Myometrial cell (primary cell): Measurements from ENCODE around the genes TMEM59L and COPE.

DNA sequence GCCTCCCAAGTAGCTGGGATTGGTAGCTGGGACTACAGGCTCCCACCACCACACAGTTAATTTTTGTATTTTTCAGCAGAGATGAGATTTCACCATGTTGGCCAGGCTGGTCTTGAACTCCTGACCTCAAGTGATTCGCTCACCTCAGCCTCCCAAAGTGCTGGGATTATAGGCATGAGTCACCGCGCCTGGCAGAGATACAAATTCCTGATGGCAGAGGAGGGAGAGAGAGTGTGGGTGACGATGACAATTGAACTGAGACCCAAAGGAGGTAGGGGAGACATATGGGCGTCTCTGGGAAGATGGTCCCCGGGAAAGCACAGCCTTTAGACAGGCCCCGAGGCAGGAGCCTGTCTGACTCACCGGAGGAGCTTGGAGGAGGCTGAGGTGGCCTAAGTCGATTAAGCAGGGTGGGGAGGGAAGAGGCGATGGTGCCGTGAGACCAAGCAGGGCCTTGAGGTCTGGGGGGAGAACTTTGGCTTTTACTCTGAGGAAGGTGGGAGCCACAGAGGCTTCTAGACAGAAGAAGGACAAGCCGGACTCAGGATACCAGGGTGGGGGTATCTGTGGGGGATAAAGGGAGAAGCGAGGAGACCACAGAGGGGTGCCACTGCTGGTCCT is 38.2 kb downstream of the ARRDC2 start:
- RAMPAGE, long total RNA: no peak

GRCh38 chr19:18254436-18254962 is 19.8 kb downstream of the IQCN start:
- RAMPAGE, long total RNA: no peak

GRCh38 chr19:18373554-18374210 is 12.3 kb upstream of the GDF15 start:
- RAMPAGE, long total RNA: no peak

DNA sequence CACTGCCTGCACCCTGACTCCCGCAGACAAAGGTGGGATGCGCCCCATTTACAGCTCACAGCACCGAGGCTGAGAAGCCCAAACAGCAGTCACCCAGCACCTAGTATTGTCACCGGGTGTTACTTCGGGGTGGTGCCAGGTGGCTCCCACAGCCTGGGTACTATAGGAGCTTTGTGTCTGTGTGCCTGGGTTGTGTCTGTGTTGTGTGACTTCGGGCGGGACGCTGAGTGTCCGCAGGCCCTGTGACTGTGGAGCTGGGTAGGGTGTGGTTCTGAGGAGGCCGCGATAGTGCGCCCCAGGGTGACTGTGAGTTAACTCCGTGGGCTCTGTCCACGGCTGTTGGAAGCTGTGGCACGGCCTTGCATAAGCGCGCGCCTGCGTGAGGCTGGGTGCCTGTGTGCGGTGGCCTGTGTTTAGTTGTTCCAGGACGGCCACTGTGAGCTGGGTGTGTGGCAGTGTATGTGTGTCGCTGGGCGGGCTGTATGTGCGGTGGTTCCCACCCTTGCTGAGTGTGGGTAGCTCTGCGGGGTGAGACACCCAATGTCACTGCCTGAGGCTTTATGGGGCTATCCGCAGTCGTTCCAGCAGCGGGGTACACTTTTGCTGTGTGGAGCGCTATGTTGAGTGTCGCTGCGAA is 615 bp upstream of the SSBP4 start:
- RAMPAGE, long total RNA: no peak

DNA sequence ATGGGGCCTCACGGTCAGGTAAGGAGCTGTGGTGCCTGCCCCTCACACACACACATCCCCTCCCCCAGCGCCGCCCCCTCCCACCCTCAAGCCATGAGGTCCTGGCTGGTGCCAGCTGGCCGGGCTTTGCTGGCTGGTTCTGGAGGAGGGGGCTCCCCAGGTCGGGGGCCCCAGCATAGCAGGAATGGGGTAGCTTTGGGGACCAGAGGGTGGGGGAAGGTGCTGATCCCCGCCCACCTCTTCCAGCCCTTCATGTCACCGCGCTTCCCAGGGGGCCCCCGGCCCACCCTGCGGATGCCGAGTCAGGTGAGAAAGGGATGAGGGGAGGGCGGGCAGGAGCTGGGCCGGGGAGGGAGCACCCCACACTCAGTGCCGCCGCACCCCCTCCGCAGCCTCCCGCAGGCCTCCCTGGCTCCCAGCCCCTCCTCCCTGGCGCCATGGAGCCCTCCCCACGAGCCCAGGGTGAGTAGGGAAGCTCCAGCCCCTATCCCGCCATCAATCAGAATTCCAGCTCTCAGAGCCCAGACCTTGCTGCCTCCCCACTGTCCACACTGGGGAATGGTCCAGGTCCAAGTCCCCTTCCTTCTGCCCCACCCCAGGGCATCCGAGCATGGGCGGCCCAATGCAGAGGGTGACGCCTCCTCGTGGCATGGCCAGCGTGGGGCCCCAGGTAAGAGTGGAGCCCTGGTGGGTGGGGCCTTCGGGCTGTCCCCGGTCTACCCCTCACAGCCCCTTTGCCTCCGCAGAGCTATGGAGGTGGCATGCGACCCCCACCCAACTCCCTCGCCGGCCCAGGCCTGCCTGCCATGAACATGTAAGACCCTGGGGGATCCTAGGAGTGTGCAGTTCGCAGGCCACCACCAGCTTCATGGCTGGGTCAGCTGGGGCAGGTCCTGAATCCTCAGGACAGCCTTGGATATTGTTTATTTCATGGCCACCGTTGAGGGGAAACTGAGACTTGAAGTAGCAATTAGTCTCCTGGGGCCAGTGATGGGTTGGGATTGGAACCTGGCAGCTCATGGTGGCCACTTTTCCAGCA is 6.2 kb downstream of the ISYNA1 start:
- RAMPAGE, long total RNA: no peak

DNA sequence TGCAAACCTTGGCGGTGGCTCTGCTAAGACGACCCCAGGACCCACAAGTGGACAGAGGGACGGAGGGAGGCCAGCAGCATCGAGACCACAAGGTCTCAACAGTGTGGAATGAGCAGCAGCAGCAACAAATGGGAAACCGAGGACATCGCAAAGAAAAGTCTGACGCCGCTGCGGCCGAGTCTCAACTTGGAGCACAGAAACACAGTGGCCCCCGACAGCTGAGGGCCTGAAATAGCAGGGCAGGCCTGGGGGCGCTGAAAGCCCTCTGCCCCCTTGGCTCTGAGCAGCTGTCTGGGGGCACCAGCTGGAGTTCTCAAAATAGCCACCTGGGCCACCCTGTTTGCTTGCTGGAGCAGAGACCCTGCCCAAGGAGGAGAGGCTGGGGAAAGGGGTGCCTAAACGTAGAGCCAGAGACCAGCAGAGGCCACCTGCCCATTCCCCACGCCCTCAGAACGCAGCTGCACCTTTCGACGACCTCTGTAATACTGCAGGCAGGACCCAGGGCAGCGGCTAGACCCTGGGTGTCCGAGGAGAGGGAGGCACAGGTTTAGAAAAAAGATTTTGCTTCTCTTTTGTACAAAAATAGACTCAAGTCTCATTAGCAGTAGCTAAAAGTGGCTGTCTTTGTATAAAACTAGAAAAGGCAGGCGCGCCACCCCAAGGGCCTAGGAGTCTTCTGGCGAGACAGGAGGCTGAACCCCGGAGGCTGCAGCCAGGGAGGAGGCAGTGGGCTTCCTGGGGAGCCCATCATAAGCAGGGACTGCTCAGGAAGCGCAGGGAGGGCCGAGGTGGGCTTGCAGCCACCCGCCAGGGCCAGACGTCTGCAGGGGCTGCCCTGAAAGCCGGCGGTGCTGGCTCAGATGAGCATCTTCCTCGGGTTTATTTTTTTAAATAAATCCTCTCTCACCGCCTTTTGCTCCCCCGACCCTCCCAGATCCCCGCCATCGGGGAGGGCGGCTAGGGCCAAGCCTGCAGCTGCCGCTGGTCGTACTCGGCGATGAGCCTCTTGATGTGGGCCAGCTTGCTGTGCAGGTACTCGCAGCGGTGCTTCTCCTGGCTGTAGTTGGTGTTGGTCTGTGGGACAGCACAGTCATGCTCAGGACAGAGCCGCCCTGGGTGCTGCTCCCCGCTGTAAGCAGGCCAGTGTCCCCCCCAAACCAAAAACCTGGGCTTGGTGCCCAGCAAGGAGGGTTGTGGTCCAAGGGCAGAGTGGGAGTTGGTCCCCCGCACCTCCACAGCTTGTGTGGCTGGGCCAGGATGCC is 6.3 kb upstream of the ISYNA1 start:
- RAMPAGE, long total RNA: no peak

GRCh38 chr19:18464299-18465050 is 26.5 kb upstream of the ISYNA1 start:
- RAMPAGE, long total RNA: no peak

DNA sequence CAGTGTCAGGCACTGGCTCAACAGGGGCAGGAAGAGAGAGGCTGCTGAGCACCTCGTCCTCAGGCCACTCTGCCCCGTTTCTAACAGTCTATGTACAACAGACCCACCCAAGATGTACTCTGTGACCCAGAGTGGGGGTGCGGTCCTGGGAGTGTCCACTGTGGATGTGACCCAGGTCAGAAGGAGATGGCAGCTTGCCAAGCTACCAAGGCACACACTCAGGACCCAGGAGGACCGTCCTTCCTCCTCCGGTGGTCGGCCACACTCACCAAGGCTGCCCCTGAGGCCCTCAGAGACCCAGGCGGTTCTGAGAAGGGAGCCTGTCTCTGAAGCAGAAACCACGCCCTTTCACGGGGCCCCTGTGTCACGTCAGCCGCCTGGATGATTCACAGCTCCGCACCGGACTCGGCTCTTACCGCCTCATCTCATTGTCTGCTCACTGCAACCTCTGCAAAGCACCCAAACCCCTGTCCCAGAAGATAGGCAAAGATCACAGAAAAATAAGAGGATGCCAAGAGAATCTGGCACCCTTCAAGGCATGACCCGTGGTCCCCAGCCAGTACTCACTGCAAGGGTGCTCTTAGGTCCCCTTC is 35.5 kb downstream of the ELL start:
- RAMPAGE, long total RNA: no peak

DNA sequence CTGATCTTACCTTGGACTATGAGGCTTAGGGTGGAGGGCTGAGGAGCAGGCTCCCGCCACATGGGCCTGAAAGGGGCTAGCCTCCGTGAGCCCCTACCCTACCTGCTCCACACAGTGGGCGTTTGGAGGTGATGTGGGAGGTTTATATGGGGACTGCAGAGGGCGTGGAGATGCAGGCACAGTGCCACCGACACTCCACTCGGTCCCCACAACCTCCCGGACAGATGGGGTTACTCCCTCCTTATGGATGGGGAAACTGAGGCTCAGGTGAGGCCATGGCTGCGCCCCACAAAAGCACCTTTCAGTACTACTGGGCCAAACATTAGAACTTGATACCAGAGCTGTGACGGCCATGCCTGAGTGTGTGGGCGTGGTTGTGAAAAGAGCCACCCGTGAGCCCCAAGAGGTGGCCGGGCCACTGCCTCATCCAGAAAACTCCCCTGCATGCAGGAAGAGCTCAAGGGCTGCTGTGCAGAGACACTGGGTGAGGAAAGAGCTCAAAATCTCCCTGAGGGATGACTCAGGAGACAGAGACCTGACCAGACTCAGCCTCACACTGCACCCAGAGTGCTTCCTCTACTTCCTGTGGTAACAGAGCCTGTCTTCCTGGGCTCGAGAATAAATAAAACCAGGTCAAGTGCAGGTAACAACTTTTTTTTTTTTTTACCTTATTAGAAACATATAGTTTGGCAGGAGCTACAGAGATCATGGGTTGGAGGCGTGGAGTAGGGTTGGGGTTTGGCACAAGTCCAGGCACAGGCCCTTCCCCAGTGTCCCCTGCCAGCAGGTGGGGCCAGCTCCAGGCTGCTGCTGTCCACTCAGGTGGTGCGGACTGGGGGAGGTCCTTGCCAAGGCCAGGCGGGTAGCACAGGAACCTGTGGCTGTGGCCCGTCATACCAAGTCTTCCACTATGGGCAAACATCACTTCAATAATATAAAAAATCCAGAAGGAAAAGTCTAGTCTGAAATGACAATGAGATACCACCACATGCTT is 25.7 kb downstream of the ELL start:
- RAMPAGE, long total RNA: no peak

- RAMPAGE, long total RNA: no peak
These were observed 5.8 kb downstream of the UBA52 start for GRCh38 chr19:18577472-18577930.

GRCh38 chr19:18612463-18613340 is at the start of gene TMEM59L:
Gene TMEM59L (plus strand): TSS chr19:18612870.
- RAMPAGE, long total RNA: no peak

DNA sequence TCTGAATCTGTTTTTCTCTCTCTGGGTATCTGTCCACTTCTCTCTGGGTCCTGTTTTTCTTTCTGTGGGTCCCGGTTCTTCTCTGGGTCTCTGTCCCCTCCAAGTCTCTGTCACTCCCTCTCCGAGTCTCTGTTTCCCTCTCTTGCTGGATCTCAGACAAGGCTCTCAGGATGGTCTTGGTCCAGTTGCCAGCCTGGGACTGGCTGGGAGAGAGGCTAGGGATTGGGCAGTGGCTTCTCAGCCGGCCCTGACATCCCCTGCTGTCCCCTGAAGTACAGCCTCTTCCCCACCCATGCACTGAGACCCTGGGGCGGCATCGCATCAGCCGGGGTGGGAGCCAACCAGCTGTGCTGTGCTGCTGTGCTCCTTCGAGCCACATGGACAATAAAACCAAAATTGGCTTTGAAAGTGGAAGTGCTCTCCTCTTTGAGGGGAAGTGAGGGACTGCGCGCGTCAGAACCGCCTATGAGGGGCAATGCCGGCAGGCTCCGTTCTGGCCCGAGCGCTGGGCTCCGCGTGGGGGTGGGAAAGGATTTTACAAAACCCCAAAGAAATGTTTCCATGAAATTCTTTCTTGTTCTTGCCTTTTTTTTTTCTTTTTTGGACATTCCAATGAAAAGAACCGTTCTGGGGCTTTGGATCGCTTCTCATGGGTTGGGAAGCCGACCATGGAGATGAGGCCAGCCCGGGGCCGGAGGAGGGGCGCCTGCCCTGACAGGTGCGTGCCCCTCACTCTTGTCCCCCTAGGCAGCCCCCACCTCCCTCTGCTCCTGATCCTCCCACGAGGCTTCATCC is 22.4 kb downstream of the KLHL26 start:
- RAMPAGE, long total RNA: no peak

DNA sequence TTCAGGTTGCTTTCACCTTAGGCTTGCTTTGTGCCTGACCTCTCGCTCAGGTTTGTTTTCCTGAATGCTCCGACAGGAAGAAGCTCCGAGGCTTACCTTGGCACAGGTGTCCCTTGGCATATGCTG is 1.7 kb downstream of the UPF1 start:
- RAMPAGE, long total RNA: no peak

DNA sequence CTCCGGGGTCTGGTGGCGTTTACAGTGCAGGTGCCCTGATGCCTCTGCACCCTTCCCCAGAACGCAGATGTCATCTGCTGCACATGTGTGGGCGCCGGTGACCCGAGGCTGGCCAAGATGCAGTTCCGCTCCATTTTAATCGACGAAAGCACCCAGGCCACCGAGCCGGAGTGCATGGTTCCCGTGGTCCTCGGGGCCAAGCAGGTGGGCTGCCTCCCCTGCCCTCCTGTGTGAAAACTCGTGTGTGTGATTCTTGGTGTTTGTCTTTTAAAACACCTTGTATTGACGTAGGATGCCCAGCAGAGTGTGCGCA is 25.0 kb downstream of the UPF1 start:
- RAMPAGE, long total RNA: no peak

GRCh38 chr19:18900297-18900694 is 4.3 kb upstream of the CERS1 start:
- RAMPAGE, long total RNA: no peak

GRCh38 chr19:18904667-18905303 is 8.8 kb upstream of the CERS1 start:
- RAMPAGE, long total RNA: no peak

GRCh38 chr19:18918868-18920190 is at the start of gene COPE:
Gene COPE (minus strand): TSS chr19:18919387.
- RAMPAGE, long total RNA: start-site peak on the minus strand at chr19:18919354-18919385, 2,078 and 1,886 reads in 2 replicates

DNA sequence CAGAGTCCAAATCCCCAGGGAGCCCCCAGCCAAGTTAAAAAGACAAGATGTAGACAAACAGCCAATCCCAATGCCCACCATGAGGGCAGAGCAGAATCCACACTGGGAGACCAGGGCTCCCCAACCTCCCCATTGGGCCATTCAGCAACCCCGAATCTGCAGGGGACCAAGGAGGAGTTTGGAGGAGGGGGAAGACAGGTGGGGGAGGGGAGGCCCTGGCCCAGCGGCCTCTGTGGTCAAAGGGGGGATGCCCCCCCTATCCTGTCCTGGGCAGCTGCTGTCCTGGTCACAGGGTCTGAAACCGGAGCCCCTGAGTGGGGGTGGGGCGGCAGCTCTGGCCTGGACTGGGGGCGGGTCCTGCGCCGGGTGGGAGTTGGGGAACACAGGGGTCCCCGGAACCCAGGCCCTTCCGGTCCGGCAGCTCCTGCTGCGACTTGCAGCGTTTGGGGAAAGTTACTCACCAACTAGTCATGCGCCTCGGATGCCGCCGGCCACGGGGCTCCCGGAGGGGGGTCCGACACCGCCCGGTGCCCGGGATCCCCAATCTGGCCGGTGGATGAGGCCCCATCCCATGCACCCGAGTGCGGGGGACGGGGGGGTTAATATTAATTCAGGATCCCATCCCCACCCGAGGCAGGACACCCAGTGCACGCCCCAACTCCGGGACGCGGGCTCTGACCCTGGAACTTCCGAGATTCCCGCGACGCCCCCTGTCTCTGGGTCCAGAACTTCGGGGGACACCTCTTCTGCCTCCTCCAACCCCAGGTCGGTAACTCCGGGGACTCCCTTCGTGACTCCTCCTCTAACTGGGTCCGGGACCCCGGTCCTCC is 942 bp downstream of the HOMER3 start:
- RAMPAGE, long total RNA: no peak

DNA sequence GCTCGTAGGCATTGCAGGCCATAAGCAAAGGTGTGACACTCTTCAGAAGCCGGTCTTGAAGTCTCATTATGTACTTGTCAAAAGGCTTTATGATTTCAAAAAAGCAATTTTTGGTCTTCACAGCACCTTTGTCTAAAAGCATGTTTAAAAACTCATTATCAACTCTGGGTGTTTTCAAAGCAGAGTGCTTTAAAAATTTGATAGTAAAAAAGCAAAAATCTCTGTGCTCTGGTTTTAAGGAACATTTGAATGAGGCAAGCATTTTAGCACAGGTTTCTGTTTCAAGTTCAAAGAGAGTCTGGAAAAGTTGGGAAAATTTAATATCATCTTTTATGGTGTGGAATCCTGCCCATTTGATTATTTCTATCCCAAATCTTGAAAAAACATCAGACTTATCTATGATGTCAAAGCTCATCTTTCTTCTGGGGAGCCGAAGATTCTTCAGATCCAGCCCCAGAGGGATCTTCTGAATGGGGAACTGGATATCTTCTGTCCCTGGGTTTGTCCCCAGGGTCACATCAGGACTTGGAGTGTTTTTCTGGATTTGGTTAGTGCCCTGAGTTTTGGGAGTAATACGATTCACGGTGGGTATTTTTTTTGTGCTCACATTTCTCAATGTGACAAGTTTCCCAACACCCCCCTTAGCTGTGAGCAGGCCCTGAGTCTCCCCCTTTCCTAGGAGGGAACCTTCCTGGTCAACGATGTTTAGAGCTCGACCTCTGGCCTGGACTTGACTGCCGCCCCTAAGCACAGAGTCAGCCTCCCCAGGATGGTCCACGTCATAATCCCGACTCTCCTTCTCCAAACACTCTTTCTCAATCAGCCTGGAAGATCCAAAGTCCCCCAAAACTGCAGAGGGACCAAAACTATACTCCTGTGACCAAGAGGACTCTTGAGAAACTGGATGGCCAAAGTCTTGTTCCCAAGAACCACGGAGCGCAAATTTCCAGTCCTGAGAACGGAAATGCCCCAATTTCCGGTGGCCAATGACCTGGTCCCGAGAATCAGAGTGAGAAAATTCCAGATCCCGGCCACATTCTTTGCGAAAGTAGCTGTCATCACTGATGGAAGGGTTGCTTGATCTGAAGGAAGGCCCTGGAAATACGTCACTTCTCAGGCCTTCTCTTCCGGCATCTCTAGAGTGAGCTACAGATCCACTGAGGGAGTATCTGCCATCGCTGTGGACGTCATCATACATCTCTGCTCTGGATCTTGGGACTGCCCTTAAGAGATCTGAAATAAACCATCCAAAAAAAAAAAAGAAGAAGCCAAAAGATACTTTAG is 7.9 kb downstream of the SUGP2 start:
- RAMPAGE, long total RNA: no peak

- RAMPAGE, long total RNA: no peak
These were observed 7.1 kb downstream of the SUGP2 start for GRCh38 chr19:19026278-19026626.